Breast (tissue), 4 donors: ENCODE measurements around the genes CD300LG, UBTF and RUNDC3A.

DNA sequence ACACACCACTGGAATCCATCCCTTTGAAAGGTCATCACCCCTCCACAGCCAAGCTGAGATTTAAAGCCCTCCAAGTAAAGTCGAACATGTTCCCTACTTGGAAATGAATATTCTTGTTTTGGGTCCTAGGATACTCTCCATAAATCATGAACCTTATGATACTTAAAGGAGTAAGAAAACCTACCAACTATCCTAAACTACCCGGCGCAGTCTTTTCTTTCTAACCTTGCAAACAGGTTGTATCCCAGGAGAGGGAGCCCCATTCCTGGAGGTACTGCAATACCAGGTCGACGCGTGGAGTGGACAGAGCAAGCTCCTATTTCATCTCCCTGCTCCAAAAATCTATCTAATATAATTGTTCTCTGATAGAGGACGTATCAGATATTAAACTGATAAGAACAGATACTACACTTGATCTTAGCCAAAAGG lies 11.8 kb upstream of the ARL4D start:
- PRO-cap, 3 experiments: no peak in any of the 3 experiments
- RRBS: no CpG with 5 or more reads among the region's 7 CpGs

- PRO-cap, 3 experiments: no peak in any of the 3 experiments
- RRBS: 2% methylated on average over 24 of the region's 75 CpGs
These were observed 3.3 kb downstream of the SOST start for GRCh38 chr17:43755219-43755833.

GRCh38 chr17:43816356-43817122 lies 16.4 kb downstream of the MPP3 start:
- PRO-cap, 3 experiments: no peak in any of the 3 experiments
- RRBS: no CpG with 5 or more reads among the region's 21 CpGs

GRCh38 chr17:43833429-43833792 lies 465 bp upstream of the MPP3 start:
- PRO-cap, 3 experiments: no peak in any of the 3 experiments
- RRBS: 2% methylated on average over 4 of the region's 22 CpGs

GRCh38 chr17:43846818-43847592 lies at the start of gene CD300LG:
CD300LG (plus strand) TSS chr17:43847176.
- PRO-cap, 3 experiments: peak in 3 of 3 experiments; most common plus-strand start chr17:43847148 (in 2)
- RRBS: no CpG with 5 or more reads among the region's 27 CpGs

GRCh38 chr17:43910139-43910599 lies 2.8 kb upstream of the MPP2 start:
- PRO-cap, 3 experiments: no peak in any of the 3 experiments
- RRBS: no CpG with 5 or more reads among the region's 5 CpGs

- PRO-cap, 3 experiments: no peak in any of the 3 experiments
- RRBS: no CpG with 5 or more reads among the region's 29 CpGs
These were observed 9.9 kb upstream of the MPP2 start for GRCh38 chr17:43917132-43917704.

DNA sequence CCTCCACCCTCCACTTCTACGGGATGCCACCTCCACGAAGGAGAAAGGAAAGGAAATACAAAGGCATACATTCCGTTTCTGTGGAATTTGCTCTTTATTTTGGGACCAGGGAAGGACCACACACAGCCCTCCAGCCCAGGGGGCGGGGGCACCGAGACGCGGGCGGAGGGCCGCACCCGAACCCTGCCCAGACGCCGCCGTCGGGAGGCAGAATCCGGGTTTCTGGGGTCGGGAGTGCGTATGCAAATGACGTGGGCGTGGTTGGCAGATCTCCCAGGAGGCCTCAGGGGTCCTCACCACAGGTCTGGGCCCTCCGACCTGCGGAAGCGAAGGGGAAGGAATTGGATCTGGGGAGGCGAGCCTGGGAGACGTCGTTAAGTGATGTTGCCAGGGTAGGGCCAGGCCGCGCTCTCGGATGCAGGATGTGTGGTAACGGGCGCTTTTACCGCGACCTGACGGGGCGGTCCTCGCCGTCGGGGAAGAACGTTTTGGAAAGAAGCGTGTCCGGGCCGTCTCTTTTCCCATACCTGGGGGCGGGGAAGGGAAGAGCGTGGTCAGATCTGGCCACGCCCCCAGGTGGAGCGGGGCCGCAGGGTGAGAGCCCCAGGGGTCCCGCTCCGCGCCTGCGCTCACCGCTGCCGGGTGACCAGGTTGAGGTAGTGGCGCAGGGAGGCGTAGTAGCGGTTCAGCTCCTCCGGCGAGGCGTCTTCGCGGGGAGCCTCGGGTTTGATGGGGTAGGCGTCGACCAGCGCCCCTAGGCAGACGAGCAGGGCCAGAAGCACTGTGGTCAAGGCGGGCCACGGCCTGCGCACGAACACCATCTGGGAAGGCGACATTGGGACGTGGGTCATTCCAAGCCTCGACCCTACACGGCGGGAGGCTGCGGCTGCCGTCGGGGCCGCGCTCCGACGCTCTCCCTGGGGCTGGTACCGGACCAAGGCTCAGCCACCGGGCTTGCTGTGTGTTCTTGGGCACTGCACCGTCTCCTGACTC lies 781 bp downstream of the PYY start:
- PRO-cap, 3 experiments: no peak in any of the 3 experiments
- RRBS: 6% methylated on average over 5 of the region's 84 CpGs

DNA sequence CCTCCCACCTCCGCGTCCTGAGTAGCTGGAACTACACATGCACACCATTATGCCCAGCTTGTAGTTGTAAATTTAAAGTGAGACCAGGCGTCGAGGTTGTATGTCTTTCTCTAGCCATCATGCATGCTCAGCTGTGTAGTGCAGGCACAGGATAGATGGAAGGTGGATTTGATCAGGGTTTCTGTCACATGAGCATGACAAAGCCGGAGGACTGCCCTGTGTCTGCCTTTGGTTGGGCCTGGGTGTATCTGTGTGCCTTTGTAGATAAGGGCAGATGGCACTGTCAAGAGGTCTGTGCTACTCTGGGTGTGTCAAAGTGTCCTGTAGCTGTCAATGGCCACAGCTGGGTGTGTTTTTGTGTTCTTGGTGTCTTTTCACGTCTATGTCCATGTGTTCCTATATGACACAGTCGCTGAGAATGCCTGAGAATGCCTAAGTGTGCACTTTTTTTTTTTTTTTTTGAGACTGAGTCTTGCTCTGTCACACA lies 4.3 kb upstream of the NAGS start:
- PRO-cap, 3 experiments: no peak in any of the 3 experiments
- RRBS: no CpG with 5 or more reads among the region's 7 CpGs

- PRO-cap, 3 experiments: no peak in any of the 3 experiments
- RRBS: no CpG with 5 or more reads among the region's 21 CpGs
These were observed 13.7 kb downstream of the G6PC3 start for GRCh38 chr17:44084030-44084927.

GRCh38 chr17:44086770-44087426 lies 16.4 kb downstream of the G6PC3 start:
- PRO-cap, 3 experiments: no peak in any of the 3 experiments
- RRBS: no CpG with 5 or more reads among the region's 16 CpGs

- PRO-cap, 3 experiments: peak in 3 of 3 experiments; most common plus-strand start chr17:44123840 (in 3); most common minus-strand start chr17:44123985 (in 2)
- RRBS: no CpG with 5 or more reads among the region's 35 CpGs
These were observed 498 bp upstream of the HDAC5 start for GRCh38 chr17:44123737-44124540.

DNA sequence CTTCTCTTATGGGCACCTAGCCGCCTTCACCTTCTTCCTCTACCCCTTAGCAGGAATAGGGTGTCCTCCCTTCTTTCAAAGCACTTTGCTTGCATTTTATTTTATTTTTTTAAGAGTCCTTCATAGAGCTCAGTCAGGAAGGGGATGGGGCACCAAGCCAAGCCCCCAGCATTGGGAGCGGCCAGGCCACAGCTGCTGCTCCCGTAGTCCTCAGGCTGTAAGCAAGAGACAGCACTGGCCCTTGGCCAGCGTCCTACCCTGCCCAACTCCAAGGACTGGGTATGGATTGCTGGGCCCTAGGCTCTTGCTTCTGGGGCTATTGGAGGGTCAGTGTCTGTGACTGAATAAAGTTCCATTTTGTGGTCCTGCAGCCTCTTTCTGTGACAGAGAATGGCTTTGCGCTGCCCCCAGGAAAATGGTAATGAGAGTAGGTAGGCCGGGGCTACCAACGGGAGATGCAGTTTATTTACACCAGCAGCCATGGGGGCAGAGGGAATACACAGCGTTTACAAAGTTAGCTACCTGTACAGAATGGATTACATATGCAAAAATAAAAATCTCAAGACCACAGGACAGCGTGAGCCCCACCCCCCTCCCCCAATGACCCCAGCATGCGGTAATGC lies 4.7 kb downstream of the TMUB2 start:
- PRO-cap, 3 experiments: peak in 1 of 3 experiments; most common minus-strand start position 264 of the sequence (in 1)
- RRBS: no CpG with 5 or more reads among the region's 10 CpGs

DNA sequence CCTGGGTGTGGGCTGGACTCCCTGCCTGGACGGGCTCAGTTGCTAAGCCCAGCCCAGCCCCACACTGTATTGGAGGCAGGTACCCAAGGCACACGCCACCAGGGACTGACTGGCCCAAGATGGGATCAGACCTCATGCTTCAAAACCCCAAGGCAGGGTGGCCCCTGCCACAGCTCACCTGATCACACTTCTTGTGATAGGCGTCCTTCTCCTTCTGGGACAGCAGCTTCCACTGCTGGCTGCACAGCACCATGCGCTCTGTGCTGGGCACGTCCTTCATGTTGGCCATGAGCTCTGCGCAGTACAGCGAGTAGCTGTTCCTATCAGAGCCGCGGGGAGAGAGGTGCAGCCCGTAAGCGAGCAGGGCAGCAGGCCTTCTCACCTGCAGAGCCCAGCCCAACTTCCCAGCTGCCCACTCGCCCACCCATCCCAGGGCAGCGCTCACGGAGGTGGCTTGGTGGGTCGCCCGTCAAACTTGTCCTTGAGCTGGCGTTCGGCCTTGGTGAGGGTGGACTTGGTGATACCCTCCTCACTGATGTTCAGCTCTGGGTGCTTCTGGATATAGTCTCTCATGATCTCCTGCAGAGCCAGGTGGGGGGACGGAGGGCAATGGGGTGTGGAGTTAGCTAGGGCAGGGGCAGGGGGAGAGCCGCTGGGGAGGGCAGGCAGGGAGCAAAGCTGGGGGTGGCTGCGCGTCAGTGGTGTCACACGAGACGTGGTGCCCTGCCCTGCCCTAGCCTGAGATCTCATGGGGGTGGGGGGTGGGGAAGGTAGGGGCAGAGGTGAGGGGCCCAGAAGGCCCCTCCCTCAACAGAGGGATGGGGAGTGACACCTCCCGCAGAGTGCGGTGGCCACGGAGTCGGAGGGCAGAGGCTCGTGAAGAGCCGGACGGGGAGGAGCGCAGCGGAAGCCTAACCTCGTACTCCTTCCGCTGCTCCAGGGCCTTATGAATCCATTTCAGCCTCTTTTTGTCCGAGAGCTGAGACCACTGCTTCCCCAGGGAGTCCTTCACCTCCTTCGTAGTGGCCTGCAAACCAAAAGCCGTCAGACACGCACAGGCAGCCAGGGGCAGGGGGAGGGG lies 7.7 kb downstream of the UBTF start:
- PRO-cap, 3 experiments: no peak in any of the 3 experiments
- RRBS: no CpG with 5 or more reads among the region's 39 CpGs

GRCh38 chr17:44218936-44219341 lies 536 bp downstream of the UBTF start:
- PRO-cap, 3 experiments: peak in 2 of 3 experiments; most common plus-strand start chr17:44219199 (in 1); most common minus-strand start chr17:44219068 (in 2)
- RRBS: 3% methylated on average over 43 of the region's 57 CpGs

DNA sequence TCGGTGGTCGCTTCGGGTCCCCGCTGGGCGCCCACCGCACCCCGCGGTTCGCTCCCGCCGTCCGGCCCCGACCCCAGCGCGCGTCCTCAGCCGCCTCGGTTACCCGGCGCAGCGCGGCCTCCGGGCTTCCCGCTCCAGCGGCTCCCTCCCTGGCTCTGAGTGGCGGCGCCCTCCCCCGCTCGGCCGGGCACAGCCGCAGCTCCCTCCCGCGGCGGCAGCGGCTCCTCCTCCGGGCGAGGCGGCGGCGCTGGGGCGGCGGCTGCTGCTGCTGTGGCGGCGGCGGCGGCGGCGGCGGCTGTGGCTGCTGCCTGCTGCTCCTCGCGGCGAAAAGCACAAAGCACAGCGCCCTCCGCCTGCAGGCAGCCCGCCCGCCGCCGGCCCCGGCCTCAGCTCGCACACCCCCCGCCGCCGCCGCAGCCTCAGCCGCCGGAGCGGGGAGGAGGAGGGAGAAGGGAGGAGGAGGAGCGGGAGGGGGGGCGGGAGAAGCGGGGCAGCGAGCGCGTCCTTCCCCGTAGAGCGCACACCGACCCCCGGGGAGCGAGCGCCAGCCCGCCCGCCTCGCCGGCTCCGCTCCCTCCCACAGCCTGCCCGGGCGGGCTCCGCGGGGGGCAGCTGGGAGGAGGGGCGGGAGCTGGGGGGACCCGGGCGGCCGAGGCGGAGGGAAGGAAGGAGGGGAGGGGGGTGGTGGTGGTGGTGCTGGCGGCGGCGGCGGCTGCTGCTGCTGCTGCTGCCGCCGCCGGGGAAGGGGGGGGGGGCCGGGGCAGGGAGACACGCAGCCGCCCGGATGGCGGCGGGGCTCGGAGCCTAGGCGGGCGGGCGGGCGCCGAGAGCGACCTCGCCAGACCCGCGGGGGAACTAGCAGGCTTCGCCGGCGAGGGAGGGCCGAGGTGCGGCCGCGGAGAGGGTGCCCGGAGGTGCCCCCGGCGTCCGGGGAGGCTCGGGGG lies at the start of gene UBTF:
Gene UBTF (minus strand): TSS at position 334 of the 944 bp plus-strand sequence.
- PRO-cap, 3 experiments: peak in 3 of 3 experiments; most common plus-strand start position 746 of the sequence (in 2); most common minus-strand start position 157 of the sequence (in 3)
- RRBS: 2% methylated on average over 79 of the region's 128 CpGs

GRCh38 chr17:44235514-44236022 lies 16.1 kb upstream of the UBTF start:
- PRO-cap, 3 experiments: no peak in any of the 3 experiments
- RRBS: no CpG with 5 or more reads among the region's 6 CpGs

DNA sequence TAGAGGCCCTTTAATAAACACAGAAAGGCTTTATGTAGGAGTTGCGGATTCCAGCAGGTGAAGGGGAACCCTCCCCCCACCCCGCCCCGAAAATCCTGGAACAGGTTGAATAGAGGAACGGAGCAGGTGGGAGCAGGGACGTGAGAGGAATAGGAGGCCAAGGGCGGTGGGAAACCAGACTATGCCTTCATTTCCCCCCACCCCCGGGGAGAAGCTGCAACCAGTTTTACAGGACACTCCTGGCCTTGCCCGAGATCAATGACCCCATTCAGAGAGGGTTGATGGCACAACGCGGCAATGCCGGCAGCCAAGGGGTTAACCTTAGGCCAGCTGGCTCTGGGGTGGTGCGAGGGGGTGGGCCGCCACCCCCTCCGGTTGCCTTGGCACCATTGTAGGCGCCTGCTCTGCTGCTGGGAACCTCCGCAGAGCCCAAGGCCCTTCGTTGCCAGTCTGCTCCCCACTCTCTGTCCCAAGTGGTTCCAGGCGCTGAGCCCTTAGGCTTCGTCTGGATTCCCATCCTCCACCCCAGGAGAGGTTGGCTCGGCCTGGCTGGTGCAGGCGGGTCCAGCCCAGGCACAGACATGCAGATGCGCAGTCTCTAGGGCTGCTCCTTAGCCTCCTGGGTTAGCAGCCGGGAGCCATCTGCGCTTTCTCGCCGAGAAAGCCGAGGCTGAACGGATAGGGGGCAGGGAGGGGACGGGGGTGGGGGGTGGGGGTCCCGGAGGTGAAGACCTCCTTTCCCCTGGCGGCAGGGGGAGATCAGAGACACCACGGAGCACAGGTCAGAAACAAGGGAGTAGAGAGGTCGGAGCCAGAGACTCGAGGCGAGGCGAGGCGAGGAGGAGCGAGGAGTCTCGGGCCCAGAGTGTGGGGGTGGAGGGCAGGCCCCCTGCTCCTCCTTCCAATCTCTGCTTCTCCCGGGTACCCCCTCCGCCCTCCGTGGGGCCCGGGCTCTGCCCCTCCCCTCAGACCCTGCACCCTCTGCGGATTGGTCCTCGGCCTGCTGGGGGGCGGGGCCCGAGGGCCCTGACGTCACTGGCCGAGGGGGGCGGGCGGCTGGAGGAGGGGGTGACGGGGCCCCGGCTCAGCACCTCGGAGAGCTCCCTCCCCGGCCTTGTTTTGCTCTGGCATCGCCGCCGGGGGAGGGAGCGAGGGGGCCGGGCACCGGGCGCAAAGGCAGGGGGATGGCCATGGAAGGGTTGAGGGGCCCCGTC lies at the start of gene RUNDC3A:
Gene RUNDC3A (plus strand): TSS at position 1,077 of the 1,214 bp plus-strand sequence.
- PRO-cap, 3 experiments: peak in 1 of 3 experiments; most common minus-strand start position 955 of the sequence (in 1)
- RRBS: 1% methylated on average over 16 of the region's 63 CpGs

- PRO-cap, 3 experiments: no peak in any of the 3 experiments
- RRBS: no CpG with 5 or more reads among the region's 6 CpGs
These were observed 8.8 kb upstream of the ITGA2B start for GRCh38 chr17:44397882-44398956.

DNA sequence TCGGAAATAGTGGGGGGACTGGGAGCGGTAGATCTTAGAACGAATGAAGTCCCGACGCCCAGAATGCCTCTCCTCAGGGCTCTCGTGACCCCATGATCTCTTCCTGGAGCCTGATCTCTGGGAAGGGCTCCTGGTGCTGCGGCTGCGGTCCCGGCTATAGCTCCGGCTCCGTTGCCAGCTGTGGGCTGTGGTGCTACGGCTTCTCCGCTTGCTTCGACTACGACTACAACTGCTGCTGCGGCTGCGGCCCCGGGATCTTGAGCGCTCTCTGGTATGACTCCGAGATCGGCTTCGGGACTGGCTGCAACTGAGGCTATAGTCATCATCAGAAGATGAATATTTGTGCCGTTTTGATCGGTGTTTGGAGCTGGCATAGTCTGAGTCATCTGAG lies 9.5 kb upstream of the ITGA2B start:
- PRO-cap, 3 experiments: no peak in any of the 3 experiments
- RRBS: 98% methylated on average over 7 of the region's 24 CpGs